Omental fat pad (tissue), 4 donors: ENCODE data around the gene USP17L22.

GRCh38 chr4:8096254-8096858 lies 62.3 kb downstream of the ABLIM2 start:
- PRO-cap: no peak
- RAMPAGE, long total RNA, 4 experiments: no peak in any of the 4 experiments

GRCh38 chr4:8101015-8101404 lies 57.6 kb downstream of the ABLIM2 start:
- PRO-cap: no peak
- RAMPAGE, long total RNA, 4 experiments: start-site peak on the minus strand in 1 of 4 experiments, at chr4:8101217-8101261 at its widest, 20 reads per replicate

GRCh38 chr4:8110247-8110976 lies 48.2 kb downstream of the ABLIM2 start:
- PRO-cap: no peak
- RAMPAGE, long total RNA, 4 experiments: no peak in any of the 4 experiments

DNA sequence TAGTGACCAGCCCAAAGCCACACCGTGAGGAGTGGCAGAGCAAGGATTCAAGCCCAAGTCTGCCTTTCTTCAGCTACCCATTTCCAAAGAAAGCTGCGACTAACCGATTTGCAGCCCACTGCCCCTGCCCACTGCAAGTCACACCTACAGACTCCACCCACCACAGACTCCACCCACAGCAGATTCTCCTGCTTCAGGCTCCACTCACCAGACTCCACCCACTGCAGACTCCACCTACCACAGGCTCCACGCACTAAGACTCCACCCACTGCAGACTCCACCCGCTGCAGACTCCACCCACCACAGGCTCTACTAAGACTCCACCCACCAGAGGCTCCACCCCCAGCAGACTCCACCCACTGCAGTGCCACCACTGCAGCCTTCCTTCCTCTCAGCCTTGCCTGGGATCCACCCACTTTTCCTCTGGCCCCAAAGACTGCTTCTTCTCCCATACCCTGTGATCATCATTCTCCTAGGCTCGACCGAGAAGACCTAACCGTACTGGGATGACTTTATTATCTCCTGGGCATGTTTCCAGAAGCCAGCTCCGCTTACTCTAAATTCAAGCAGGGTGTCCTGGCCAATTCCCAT lies 41.3 kb downstream of the ABLIM2 start:
- PRO-cap: no peak
- RAMPAGE, long total RNA, 4 experiments: no peak in any of the 4 experiments

GRCh38 chr4:8156556-8157147 lies 2.0 kb downstream of the ABLIM2 start:
- PRO-cap: no peak
- RAMPAGE, long total RNA, 4 experiments: no peak in any of the 4 experiments

GRCh38 chr4:8157769-8158273 lies 792 bp downstream of the ABLIM2 start:
- PRO-cap: no peak
- RAMPAGE, long total RNA, 4 experiments: no peak in any of the 4 experiments

- PRO-cap: no peak
- RAMPAGE, long total RNA, 4 experiments: no peak in any of the 4 experiments
Measured at GRCh38 chr4:8208709-8209540, 9.8 kb downstream of the SH3TC1 start.

DNA sequence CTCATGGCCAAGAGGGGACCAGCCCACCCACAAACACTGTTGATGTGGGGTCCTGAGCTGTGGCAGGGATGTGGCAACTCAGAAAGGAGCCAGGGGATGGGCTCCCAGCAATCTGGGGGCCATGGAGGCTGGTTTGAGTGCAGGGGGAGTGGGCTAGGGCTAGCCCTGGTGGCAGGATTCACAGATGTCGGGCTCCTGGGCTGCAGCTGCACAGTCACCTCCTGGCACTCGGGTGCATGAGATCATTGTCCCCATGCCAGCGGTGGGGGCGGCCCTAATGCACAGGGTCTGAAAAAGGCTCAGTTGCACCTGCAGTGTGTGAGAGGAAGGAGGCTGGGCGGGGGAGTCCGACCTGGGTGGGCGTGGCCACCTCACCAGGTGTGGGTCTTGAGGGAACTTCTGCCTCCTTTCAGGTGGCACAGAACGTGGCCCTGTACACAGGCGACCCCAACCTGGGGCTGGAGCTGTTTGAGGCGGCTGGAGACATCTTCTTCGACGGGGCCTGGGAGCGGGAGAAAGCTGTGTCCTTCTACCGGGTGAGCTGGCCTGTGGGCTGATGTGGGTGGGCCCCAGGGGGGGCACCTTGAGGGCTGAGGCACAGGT lies 34.4 kb upstream of the HTRA3 start:
- PRO-cap: no peak
- RAMPAGE, long total RNA, 4 experiments: no peak in any of the 4 experiments

- PRO-cap: no peak
- RAMPAGE, long total RNA, 4 experiments: no peak in any of the 4 experiments
Measured at GRCh38 chr4:8237815-8239046, 31.3 kb upstream of the HTRA3 start.

GRCh38 chr4:8242204-8242708 lies 27.3 kb upstream of the HTRA3 start:
- PRO-cap: no peak
- RAMPAGE, long total RNA, 4 experiments: no peak in any of the 4 experiments

- PRO-cap: no peak
- RAMPAGE, long total RNA, 4 experiments: no peak in any of the 4 experiments
Measured at GRCh38 chr4:8272954-8273393, 3.4 kb downstream of the HTRA3 start.

GRCh38 chr4:8309172-8309956 lies 39.8 kb downstream of the HTRA3 start:
- PRO-cap: no peak
- RAMPAGE, long total RNA, 4 experiments: no peak in any of the 4 experiments

GRCh38 chr4:8352091-8352307 lies 82.4 kb downstream of the HTRA3 start:
- PRO-cap: no peak
- RAMPAGE, long total RNA, 4 experiments: no peak in any of the 4 experiments

DNA sequence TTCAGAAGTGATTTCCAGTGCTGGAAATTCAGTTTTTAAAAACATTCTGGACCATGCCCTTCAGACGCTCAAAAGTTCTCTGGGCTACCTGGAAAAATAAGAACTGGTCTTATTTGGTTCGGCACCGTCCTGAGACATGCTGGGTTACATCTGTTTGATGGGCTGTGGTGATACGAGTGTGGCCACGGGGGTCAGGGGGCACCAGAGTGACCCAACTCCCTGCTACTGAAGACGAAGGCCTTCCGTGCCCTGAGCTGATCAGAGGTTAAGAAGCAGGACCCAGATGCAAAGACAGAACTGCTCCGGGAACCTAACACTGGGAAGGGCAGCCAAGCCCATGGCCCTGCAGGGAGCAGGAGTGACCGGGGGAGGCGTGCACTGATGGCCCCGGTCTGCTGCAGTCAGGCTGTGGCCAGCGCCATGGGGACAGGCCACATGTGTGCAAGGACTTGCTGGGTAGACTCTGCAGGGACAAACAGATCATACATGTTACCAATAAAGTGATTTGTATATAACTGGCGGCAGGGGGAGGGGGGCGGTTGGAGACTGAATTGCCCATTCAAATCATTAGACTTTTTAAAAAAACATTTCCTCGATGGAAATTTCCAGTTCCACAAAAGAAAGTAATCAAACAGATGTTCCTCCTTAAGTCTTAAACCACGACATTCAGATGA lies 74.6 kb downstream of the ACOX3 start:
- PRO-cap: no peak
- RAMPAGE, long total RNA, 4 experiments: no peak in any of the 4 experiments

DNA sequence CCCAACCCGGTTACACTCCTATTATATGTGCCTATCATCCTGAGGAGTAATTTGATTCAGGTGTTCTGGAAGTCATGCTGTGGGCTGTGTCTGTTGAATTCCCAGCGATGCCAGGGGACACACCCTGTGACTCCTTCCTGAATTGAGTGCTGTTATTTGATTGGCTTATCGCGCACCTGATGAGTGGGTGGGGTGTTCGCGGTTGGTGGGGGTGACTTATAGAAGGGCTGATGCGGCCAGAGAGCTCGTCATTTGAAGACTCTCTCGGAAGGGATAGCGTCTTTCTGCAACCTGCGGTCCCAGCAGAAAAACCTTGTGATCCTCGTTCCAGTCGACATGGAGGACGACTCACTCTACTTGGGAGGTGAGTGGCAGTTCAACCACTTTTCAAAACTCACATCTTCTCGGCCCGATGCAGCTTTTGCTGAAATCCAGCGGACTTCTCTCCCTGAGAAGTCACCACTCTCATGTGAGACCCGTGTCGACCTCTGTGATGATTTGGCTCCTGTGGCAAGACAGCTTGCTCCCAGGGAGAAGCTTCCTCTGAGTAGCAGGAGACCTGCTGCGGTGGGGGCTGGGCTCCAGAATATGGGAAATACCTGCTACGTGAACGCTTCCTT lies at the start of gene USP17L22:
Gene USP17L22, plus strand, starts transcription at position 337 of the 620 bp plus-strand sequence.
- PRO-cap: no peak
- RAMPAGE, long total RNA, 4 experiments: no peak in any of the 4 experiments

DNA sequence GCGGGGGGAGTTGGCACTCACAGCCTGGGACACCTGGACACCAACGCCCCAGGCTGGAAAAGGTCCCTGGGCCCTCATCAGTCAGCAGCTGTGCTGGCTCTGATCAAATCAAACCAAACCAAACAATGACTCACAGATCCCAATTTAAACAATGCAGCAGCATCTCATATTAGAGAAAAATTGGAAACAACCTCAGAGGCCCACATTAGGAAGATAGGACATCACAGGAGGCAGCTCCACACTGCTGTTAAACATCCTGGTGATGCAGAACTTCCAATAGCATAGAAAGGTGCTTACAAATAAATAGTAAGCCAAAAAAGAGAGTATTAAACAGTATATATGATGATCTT lies 13.0 kb downstream of the SLC2A9 start:
- PRO-cap: no peak
- RAMPAGE, long total RNA, 4 experiments: no peak in any of the 4 experiments

- PRO-cap: no peak
- RAMPAGE, long total RNA, 4 experiments: no peak in any of the 4 experiments
Measured at GRCh38 chr4:10082534-10083059, 34.0 kb downstream of the WDR1 start.

- PRO-cap: no peak
- RAMPAGE, long total RNA, 4 experiments: no peak in any of the 4 experiments
Measured at GRCh38 chr4:10093361-10093667, 23.3 kb downstream of the WDR1 start.

- PRO-cap: no peak
- RAMPAGE, long total RNA, 4 experiments: no peak in any of the 4 experiments
Measured at GRCh38 chr4:10410664-10411090, 46.5 kb downstream of the ZNF518B start.

- PRO-cap: no peak
- RAMPAGE, long total RNA, 4 experiments: no peak in any of the 4 experiments
Measured at GRCh38 chr4:11429708-11430077, 999 bp upstream of the HS3ST1 start.